ENCODE results near the genes RASGEF1A and CXCL12.

DNA sequence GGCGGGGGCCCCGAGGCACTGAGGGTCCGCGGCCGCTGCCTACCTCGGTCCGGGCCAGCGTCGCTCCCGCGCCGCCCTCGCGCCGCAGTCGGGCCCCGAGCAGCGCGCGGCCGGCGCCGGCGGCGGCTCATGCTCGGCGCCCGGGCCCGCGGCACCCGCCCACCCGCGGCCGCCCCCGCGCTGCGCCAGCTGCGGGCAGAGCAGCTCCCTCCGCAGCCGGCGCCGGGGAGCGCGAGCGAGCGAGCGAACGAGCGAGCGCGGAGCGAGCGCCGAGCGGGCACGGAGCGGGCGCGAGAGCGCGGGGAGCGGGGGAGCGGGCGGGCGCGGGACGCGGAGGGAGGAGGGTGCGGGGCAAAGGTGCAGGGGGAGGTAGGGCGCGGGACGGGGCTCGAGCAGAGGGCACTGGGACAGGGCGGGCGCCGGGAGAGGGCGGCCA is at the start of gene RASGEF1A:
TSS of gene RASGEF1A (minus strand) at position 264 of the 436 bp plus-strand sequence.
- PRO-cap, result no peak

DNA sequence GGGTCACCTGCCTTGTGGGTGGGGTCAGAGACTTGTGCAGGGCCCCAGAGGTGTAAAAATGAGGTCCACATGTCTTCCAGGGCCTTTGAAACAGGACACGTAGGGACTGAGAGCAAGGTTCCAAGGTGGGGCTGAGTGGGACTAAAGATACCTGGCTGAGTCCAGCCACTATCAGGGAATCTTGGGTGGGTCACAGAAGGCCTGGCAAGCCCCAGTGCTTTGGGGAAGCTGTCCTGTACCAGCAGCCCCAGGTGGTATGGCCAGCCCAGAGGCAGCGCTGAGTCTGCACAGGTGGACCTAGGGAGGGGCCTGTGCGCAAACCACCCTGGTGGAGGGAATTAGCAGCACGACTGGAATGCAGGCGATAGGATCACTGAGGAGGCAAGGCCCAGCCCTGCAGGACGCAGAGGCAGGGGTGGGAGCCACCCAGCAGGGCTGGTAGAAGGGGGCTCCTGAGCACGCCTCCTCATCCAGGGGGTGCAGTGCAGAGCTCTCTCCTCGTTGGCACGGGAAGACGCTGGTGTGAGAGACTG is 5.8 kb downstream of the FXYD4 start:
- PRO-cap, result no peak

GRCh38 chr10:43387396-43388053 is 16.1 kb downstream of the FXYD4 start:
- PRO-cap, result no peak

GRCh38 chr10:43398743-43399682 is 10.0 kb downstream of the HNRNPF start:
- PRO-cap, result no peak

GRCh38 chr10:43689523-43689954 is 40.9 kb upstream of the ZNF32 start:
- PRO-cap, result unidirectional peak, plus-strand start at chr10:43689850

DNA sequence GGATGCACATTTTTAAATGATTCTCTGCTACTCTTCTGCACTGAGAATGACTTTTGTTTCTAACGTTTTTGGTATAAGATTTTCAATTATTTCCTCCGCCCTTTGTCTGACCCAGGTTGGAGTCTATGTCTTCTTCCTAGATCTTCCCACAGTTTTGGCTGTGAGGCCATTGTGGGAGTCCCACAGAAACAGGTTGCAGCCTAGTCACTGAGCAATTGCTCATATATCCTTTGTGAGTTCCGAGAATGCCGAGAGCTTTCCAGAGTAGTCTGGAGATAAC is 167.9 kb upstream of the ZNF32 start:
- PRO-cap, result no peak

- PRO-cap, result no peak
Measured at GRCh38 chr10:43866880-43867149, 218.1 kb upstream of the ZNF32 start.

DNA sequence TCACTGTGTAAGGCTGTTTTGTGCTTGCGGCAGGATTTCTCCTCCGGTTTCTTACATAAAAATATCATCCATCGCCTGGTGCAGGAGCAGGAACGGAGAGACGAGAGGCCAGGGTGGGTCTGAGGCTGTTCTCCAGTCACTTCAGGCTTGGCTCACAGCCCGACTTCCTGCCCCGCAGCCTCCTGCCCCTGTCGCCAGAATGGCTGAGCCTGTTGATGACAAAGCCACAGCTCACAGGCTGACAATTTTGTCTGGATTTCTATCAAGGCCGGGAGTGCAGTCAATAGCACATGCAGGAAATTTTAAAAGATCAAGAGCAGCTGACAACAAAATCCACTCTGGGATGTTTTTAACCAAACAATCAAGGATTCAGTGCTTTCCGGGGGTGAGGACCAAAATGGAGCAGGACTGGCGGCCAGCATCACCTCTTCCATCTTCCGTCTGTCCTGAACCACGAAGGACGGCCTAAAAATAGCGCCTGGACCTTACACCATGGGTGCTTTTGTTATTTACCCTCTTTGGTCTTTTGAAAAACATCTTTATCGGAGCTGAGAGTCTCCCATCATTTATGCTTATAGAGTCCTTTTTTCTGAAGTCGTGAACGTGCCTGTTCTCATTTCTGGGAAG is 229.8 kb upstream of the ZNF32 start:
- PRO-cap, result no peak

DNA sequence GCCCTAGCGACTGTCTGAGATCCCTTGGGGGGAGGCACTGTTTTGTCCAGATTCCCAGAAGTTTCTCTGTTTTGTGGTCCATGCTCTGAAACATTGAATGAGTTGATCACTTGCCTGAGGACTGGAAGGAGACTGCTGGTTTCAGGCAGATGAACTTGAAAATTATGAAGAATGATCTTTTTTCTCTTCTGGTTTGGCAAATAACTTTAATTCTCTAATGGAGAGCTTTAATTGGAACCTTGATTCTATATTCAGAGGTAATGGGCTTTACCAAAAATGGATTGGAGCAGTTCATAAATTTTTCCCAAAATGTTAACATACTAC is 312.4 kb upstream of the ZNF32 start:
- PRO-cap, result no peak

DNA sequence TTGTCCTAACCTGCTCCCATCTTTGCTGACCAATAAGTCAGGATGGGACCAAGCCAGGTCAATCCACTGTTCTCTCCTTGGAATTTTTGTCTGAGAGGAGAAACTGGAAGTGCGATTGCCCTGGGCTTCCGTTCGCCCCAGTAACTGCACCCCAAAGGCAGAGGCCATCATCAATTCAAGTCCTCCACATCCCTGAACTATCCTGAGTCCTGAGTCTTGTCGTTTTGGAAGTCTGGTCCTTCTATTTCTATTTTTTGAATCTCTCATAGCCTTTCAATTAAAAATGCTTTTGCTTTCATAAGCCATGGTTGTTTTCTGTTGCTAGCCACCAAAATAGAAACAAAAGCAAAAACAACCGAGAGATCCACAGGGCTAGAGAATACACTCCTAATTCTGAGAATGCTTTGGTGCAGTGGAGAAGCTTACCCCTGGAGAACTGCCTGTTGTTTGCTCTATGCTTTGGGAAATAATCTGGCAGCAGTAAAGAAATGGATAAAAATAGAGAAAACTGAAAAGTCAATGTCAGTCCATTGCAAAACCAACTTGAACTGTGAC is 368.1 kb upstream of the ZNF32 start:
- PRO-cap, result no peak

- PRO-cap, result no peak
Measured at GRCh38 chr10:44065310-44066149, 319.4 kb downstream of the CXCL12 start.

DNA sequence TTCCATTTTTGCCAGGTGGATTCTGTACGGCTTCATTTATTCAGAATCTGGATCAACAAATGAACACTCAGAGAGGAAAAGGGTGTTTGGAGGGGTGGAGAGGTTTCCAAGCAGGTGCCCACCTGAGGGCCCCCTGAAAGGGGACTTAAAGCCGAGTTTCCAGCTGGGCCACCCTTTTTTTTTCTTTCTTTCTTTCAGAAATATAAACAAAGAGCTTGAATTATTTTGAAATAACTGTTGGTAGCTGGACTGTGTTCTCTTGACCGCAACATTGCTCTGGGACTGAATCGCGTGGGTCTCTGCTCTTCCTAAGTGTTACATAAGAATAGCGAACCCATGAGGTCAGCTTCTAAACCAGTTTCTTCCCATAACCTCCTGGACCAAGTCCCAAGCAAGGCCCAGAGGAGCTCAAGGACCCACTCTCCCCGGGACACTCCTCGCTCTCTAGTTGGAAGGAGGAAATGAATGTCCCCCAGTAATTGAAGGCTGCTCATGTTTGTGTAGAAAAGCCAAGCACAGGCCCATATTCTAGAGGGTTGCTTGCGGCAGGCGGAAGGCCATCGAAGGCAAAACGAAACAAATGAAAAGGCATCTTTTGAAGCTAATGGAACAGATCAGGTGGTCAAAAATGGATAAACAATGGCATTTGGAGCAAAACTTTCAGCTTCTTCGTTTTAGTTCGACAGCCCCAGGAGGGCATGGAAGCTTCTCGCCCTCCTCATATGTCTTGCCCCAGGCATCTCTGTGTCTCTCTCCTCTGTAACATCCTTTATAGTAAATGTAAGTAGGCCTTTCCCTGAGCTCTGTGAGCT is 91.0 kb downstream of the CXCL12 start:
- PRO-cap, result bidirectional peak, plus-strand start at position 390 of the sequence, minus-strand start at position 273 of the sequence

DNA sequence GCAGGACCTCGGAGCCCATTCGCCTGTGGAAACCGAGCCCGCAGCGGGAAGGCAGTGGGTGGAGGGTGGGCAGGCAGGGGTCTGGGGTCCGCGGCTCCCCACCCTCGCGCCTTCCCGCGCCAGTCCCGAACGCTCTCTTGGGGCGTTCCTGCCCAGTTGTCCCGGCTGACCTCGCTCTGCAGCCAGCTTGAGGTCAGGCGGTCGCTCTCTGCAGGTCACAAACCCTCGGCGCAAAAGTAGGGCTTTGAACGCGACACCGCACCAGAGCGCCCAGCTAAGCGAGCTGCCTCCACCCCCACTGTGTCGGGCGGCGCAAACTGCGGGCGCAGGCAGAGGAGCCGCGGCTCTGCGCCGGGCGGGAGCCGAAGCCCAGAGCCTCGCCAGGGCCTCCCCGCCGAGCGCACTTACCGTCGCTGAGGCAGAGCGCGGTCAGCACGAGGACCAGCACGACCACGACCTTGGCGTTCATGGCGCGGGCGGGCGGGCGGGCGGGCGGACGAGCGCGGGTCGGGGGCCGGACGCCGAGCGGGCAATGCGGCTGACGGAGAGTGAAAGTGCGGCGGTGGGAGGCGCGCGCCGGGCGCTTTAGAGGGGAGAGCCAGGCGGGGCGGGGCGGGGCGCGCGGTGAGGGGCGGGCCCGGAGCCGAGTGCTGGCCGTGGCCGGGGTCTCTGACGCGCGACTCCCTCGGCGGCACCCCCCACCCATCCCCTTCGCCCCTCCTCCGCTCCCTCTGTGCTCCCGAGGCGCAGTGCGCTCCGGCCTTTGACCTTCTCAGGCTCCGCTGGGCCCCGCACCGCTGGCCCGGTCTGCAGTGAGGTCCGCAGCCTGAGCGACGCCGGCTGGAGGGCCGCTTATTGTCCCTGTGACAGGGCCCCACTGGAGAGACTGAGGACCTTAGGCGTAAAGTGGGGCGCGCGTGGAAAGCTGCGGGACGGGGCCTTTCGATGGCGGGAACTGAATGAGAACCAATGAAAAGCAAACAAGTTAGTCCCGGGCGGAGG is at the start of gene CXCL12:
TSS of gene CXCL12 (minus strand) at position 561 of the 1,002 bp plus-strand sequence.
- PRO-cap, result unidirectional peak, minus-strand start at position 561 of the sequence

GRCh38 chr10:44935328-44936361 is 24.0 kb upstream of the RASSF4 start:
- PRO-cap, result no peak

GRCh38 chr10:44958013-44958895 is 1.3 kb upstream of the RASSF4 start:
- PRO-cap, result no peak

DNA sequence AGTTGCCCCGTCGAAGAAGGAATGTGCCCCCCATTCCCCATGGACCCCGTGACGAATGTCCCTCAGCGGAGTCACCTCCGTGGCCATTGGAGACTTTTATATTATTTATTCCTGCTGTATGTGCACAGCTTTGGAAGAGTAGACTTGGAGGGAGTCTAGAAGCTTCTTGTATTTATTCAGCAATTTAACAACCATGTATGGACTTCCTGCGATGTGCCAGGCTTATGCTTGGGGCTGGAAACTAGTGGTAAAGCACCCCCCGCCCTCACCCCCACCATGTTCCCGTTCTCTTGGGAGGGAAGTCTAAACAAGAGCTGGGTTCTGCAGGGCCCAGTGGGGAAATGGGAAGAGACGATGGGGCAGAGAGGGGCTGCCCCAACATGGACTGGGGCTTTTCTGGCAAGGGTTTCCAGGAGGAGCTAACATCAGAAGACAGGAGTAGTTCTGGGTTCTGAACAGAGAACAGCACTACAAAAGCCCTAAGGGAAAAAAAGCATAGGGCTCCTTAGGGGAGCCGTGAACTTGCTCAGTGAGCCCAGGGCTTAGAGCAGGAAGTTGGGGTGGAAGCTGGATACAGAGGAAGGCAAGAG is 8.0 kb downstream of the RASSF4 start:
- PRO-cap, result no peak

GRCh38 chr10:44968123-44968480 is 8.5 kb downstream of the RASSF4 start:
- PRO-cap, result unidirectional peak, minus-strand start at chr10:44968238

- PRO-cap, result no peak
Measured at GRCh38 chr10:45156345-45156722, 155.6 kb downstream of the ZNF22 start.

DNA sequence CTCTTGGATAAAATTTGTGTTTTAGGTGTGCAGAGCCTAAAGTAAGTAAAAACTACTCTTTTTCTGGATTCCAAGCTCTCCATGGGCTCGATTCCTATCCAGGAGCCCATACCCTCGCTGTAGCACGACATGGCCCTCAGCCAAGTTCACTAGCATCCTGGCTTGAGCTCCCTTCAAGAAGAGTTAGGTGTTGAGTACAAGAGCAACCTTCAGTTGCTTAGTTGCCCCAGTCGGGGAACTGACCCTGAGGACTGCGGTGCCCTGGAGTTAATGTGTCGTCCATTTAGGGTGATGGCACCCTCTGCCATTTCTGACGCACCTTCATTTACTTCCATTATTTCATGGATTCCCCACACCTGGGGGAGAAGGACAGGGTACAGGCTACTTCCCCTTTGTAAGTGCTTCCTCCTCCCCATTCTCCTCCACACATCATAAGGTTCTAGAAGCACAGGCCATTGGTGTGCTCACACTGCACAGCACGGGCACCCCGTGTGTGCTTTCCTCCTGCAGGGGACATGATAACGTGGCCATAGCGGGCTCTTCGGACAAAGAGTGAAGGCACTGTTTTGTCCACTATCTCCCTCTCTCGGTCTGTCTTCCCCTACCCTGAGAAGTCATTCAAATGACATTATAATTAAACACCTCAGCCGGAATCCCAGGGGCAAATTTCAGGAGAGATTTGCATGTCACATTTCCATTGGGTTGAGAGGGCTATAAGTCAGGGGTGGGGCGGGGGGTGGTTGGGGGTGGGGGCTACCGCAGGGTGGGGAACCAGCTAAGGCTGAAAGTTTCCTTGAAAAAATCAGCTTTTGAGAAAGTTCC is 1.8 kb downstream of the ALOX5 start:
- PRO-cap, result no peak

DNA sequence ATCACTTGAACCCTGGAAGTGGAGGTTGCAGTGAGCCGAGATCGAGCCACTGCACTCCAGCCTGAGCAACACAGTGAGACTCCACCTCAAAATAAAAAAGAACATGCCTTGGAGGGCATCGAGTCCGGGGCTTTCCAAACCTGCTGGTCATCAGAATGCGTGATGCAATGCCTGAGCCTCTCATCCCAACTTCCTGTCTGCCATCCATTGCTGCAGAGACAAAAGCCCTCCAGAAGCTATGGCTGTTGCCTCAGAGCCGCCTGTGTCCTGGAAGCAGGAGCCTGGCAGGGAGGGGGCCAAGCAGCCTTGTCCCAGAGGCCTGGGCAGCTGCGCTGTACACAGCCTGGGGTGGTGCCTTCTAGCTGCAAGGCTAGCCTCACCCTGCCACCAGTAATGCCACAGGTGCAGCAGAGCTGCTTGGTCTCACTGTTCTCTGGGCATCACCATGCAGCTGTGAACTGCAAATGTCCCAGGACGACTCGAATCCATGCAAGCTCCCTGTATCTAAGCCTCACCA is 6.9 kb downstream of the ALOX5 start:
- PRO-cap, result no peak

Measured in pulmonary lymph node (tissue), 1 donor.